ENCODE results near the genes ZNF730, ZNF675, C19orf12 and DPY19L3.

DNA sequence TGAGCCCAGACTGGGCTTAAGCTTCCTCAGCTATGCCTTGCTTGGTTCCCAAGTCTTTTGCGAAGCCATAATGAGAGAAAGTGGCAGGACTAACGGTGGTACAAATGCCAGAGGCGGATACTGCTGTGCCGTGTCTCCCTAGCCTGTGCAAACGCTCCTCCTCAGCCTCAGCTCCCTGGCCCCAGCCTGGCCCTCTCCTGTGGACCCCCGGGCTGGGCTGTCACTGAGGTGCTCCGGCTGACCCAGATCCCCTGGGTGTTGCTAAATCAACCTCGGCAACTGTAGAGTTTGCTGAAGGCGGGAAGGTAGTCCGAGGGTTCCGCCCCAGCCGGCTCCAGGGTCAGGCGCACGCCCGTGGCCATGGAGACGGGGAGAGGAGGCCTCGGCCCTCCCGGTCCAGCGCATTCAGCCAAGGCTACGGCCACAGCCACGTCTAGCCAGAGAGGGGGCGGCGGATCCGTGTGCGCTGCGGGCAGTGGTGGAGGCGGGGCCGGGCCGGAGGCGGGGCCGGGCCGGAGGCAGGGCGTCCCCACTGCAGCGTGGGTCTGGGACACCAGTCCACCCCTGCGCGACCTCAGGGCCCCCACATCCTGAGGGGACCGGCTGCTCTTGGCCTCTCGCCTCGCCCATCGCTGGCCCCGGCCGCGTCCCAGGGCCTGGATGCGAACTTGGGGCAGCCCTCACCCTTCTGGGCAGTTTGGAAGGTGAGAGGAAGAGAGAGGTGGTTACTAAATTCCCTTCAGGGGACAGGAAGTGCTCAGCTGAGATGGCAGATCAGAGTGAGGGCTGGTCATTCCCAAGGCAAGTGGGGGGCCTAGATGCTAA, 16.3 kb upstream of the ZNF492 start:
- PRO-cap = no peak
- RAMPAGE, long total RNA = no peak

DNA sequence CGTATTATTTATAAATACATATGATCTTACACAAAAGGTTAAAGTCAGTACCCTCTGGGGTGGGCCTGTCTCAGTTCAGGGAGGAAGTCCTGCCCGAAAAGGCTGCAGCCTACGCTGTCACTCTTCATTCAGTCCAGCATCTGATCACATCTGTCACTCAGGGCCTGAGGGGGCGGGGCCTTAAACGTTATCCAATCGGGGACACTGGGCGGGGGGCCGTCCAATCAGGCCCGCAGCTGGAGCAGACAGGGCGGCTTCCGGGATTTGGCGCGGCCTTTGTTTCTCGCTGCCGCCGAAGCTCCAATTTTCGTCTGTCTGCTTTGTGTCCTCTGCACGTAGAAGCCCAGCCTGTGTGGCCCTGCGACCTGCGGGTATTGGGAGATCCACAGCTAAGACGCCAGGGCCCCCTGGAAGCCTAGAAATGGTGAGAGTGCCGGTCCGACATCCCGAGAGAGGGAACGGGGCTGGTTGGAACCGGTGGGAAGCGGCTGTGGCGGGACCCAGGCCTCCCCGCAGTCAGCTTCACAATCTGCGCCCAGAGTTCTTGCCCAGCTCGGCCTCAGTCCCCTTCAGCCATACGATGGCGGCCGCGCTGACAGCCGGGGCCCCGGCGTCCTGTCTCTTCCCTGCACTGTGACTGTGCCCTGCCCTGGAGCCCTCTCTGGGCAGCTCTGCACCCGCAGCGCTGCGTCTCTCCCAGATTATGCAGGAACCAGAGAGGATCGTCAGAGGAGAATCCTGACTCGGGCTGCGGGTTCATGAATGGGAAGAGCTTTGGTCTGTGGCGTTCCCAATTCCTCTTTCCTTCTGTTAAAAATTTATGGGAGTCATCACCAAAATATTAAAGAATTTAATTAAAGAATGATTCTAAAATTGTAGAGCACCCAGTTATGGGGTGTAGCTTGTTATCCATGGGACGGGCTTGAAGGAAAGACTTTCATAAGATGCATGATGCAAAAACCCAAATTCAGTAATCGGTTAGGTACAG, at the start of gene ZNF730:
TSS of gene ZNF730 (plus strand) at position 273 of the 988 bp plus-strand sequence.
- PRO-cap = unidirectional peak, plus-strand start at position 303 of the sequence; unidirectional peak, minus-strand start at position 635 of the sequence
- RAMPAGE, long total RNA = no peak

- PRO-cap = no peak
- RAMPAGE, long total RNA = no peak
Measured at GRCh38 chr19:23379586-23380075, 15.6 kb downstream of the ZNF91 start.

GRCh38 chr19:23393104-23393606, 2.1 kb downstream of the ZNF91 start:
- PRO-cap = no peak
- RAMPAGE, long total RNA = no peak

DNA sequence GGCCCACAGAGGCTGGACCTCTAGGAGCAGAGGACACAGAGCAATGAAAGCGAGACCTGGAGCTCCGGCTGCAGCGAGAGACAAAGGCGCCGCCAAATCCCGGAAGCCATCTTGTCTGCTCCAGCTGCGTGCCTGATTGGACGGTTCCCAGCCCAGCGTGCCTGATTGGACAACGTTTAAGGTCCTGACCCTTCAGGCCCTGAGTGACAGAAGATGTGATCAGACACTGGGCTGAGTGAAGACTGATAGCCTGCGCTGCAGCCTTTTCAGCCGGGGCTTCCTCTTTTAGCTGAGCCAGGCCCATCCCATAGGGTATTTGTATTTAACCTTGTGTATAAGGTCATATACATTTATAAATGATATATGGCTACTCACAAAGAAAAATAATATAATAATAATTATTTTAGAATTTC, at the start of gene ZNF675:
TSS of gene ZNF675 (minus strand) at position 117 of the 413 bp plus-strand sequence.
- PRO-cap = bidirectional peak, plus-strand start at position 263 of the sequence, minus-strand start at position 43 of the sequence
- RAMPAGE, long total RNA = start-site peak on the minus strand centred at position 86 of the sequence, 22 bp wide, 135 and 144 reads in 2 replicates

DNA sequence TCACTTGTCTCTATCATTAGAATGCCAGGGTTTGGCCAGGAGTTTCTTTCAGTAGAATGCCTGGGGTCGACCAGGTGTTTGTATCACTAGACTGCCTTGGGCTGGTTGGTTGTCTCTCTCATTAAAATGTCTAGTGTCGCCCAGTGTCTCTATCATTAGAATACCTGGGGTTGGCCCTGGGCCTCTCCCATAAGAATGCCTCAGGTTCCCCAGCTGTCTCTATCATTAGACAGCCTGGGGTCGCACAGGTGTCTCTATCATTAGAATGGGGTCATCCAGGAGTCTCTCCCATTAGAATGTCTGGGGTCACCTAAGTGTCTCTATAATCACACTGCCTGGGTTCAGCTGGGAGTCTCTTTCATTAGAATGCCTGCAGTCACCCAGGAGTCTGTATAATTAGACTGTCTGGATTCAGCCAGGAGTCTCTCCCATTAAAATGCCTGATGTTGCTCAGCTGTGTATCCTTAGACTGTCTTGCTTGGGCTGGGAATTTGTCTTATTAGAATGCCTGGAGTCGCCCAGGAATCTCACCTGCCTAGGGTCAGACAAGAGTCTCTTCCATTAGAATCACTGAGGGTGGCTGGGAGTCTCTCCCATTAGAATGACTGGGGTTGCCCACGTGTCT, 1450.3 kb downstream of the UQCRFS1 start:
- PRO-cap = no peak
- RAMPAGE, long total RNA = no peak

GRCh38 chr19:27772463-27773110, 1440.4 kb downstream of the UQCRFS1 start:
- PRO-cap = no peak
- RAMPAGE, long total RNA = no peak

- PRO-cap = no peak
- RAMPAGE, long total RNA = no peak
Measured at GRCh38 chr19:29247729-29248296, 34.9 kb upstream of the UQCRFS1 start.

DNA sequence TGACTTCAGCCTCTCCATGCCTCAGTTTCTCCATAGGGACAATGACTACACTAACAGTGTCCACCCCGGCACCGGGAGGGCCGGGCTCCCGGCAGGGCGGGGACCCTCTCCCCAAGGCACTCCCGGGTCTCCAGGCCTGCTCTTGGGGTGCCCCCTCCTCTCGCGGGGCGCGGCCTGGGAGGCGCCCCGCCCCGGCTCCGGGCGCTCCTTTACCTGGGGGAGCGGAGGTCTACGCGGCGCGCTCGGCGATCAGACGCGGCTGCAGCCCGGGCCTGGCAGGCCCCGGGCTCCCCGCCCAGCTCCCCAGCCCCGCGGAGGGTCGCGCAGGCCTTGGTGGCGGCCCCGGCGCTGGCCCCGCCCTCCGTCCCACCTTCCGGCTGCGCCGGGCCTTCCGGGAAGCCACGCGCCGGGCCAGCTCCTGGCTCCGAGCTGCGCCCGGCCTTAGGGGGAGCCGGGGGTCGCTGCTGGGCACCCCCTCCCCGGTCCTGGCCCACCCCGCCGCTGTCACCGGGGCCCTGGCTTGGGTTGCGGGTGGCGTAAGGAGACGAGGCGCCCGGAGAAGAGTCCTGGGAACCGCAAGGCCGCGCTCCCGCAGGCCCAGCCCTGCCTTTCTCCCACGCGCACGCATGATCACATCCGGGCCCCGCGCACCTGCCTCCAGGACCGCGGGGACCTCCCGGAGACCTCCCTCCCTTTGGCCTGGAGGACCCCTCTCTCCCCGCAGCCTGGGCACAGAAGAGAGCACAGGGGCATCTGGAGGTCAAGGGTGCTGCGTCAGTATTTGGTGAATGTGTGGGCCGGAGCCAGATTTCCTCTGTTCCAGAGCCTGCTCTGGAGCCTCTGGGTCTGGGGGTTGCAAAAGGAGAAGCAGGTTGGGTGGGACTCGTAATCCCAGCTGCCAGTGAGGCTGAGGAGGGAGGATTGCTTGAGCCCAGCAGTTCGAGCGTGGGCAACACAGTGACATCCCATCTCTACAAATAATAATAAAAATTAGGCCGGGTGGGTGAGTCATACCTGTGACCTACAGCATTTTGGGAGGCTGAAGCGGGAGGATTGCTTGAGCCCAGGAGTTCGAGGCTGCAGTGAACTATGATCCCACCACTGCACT, at the start of gene C19orf12:
TSS of gene C19orf12 (minus strand) at position 350 of the 1,108 bp plus-strand sequence.
- PRO-cap = bidirectional peak, plus-strand start at position 402 of the sequence, minus-strand start at position 290 of the sequence; unidirectional peak, minus-strand start at position 634 of the sequence
- RAMPAGE, long total RNA = no peak

GRCh38 chr19:30010906-30011419, 68.9 kb downstream of the URI1 start:
- PRO-cap = no peak
- RAMPAGE, long total RNA = no peak

GRCh38 chr19:30229514-30229960, 142.6 kb upstream of the ZNF536 start:
- PRO-cap = no peak
- RAMPAGE, long total RNA = no peak

DNA sequence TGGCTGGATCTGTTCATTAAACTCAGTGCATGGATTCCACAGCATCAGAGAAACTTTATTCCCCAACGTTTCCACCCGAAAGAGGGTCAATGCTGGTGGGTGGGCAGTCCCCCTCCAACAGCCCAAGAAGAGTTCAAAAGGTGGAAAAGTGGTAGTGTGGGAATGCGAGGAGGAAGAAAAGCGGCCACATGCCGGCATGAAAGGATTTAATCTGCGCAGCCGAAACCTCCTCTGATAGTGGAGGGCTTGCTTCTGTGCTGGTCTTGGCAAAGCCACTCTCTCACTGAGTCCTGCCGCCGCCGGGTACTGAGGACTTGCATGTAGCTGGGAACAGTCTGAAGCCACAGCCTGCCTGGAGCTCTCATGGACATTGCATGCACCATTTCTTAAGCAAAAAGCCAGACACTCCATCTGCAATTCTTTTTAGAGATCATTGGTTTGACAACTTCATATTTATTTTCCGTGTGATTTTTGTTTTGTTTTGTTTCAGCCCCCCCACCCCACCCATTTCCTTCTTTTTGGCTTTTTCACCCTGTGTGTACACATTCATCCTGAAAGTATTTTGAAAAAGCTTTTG, 136.2 kb upstream of the ZNF536 start:
- PRO-cap = no peak
- RAMPAGE, long total RNA = no peak

- PRO-cap = no peak
- RAMPAGE, long total RNA = no peak
Measured at GRCh38 chr19:30374651-30375485, 2.7 kb downstream of the ZNF536 start.

DNA sequence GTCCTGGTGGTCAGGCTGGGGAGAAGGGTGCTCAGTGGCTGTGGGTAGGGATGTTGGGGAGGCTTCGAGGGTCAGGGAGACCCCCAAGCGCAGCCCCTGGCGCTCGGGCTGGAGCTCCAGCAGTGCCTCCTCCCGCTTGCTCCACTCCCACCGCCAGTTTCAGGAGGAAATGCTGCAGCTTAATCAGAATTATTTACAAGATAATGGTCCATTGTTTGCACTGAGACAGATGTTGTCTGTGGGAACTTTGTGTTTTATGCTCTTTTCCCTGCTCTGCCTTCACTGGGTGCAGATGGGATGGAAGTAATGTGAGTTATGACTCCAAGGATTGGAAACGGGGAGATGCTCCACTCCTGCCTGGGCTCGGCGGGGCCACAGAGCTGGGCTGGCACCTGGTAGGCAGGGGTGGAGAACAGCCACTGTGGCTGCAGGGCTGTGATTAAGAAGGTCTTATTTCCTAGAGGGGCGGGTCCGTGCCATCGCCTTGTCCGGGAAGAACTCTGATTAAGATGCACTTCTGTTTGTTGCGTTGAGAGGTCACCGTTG, 192.4 kb downstream of the ZNF536 start:
- PRO-cap = no peak
- RAMPAGE, long total RNA = no peak

DNA sequence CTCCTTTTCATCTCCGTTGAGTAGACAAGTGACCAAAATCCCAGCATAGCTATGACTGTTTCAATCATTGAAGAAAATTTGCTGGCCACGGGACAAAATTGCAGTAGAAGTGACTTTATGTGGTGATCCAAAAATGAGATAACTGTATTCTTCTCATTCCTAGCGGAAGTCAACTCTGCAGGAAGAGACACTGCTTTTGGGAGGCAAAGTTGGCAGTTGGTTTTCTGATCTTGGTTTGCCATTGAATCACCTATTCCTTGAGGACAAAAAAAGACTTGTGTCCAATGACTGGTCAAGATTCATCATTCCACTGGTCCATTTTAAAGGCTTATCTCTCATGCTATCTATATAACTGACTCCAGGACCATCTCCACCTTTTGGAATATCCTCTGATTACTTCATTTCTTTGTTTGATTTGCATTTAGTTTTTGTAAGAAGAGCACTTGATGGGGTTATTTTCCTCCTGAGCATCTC, 454.3 kb downstream of the ZNF536 start:
- PRO-cap = no peak
- RAMPAGE, long total RNA = no peak

DNA sequence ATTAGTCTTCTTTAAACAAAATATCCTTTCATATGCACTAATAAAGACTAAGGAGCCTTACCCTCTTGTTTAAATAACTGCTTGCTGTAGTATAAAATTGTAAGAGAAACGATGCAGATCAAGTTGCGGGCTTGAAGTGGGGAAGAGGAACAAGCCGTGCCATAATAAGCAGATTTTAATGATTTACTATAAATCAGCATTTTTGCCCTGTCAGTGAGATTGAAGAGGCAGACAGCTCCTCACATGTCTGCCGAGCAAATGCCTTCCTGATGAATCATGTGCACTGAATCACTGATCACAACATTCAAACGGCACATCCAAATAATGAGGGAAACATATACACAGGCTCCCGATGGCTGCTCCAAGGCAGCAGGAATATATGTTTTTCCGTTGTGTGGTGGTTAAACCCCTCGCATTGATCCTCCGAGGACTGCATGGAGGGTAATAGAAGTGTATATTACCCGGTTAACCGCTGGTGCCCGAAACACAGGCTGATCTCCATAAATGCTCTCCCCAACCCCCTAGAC, 282.8 kb downstream of the TSHZ3 start:
- PRO-cap = no peak
- RAMPAGE, long total RNA = no peak

GRCh38 chr19:31350559-31351230, 1.5 kb upstream of the TSHZ3 start:
- PRO-cap = no peak
- RAMPAGE, long total RNA = no peak

DNA sequence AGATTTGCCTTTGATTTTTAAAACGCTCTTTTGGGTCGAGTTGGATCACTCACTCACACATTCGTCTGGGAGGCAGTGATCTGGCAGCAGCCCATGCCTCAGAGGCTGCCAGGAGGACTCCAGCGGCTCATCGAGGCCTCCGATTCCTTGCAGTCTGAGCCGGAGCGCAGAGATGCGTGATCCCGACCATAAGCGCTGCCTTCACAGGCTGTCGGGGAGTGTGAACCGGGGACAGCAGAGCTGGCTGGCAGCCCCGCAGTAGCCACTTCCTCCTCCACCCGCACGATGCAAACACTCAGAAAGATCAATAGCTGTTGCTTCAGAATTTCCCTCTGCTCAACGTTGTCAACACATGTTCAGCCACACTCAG, 35.5 kb upstream of the ZNF507 start:
- PRO-cap = no peak
- RAMPAGE, long total RNA = no peak

DNA sequence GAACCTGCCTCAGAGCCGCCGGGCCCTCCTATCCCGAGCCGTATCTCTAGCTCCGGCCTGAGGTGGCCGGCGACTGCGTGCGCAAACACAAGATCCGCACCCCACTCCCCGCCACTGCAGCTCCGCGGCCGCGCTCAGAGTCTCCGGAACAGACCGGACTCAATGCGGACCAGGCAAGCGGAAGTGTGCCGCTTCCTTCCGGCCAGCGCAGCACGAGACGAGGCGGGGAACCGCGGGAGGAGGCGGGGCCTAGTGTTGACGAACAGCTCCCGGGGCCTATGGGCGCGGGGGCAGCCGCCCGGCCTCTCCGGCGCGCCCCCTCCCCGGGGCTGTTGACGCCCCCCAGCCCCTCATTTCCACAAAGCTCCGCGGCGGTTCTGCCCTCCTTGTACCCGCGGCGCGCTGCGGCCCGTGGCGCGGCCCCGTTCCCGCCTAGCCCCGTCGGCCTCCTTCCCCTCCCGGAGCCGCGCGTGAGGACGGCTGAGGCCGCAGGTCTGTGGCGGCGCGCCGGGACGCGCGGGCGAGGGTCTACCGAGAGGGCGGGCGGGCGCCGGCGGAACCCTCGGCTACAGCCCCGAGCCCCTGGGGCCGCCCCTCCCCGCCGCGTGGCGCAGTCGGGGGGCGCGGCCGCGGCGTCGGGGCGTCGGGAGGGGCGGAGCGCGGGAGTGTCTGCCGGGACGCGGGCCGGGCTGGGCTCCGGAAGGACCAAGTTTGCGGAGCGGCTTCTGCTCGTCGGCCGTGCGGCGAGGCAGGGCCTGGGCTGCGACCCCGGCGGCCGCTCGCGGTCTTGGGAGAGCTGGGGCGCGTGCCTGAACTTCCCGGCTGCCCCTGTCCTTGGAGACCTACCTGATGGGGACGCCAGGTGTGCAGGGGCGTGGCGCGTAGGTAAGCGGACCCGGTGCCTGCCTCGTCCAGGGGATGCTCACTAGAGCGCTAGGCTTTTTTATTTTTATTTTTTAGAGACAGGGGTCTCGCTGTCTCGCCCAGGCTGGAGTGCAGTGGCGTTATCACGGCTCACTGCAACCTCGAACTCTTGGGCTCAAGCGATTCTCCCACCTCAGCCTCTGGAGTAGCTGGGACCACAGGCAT, at the start of gene DPY19L3:
TSS of gene DPY19L3 (plus strand) at position 353 of the 1,089 bp plus-strand sequence.
- PRO-cap = bidirectional peak, plus-strand start at position 354 of the sequence, minus-strand start at position 136 of the sequence; bidirectional peak, plus-strand start at position 708 of the sequence, minus-strand start at position 498 of the sequence
- RAMPAGE, long total RNA = no peak

- PRO-cap = no peak
- RAMPAGE, long total RNA = no peak
Measured at GRCh38 chr19:32863993-32864396, 5.6 kb downstream of the SLC7A9 start.

All from Karpas-422 (cell line).